Placental epithelial cell (primary cell): ENCODE results near the genes RASSF10, PTH and INSC.

- CAGE, long polyA plus RNA: no peak
These were observed at the start of gene RASSF10 for GRCh38 chr11:13008936-13009783. Gene RASSF10 (plus strand): TSS chr11:13009316.

- CAGE, long polyA plus RNA: no peak
These were observed 1.0 kb downstream of the RASSF10 start for GRCh38 chr11:13009784-13010879.

DNA sequence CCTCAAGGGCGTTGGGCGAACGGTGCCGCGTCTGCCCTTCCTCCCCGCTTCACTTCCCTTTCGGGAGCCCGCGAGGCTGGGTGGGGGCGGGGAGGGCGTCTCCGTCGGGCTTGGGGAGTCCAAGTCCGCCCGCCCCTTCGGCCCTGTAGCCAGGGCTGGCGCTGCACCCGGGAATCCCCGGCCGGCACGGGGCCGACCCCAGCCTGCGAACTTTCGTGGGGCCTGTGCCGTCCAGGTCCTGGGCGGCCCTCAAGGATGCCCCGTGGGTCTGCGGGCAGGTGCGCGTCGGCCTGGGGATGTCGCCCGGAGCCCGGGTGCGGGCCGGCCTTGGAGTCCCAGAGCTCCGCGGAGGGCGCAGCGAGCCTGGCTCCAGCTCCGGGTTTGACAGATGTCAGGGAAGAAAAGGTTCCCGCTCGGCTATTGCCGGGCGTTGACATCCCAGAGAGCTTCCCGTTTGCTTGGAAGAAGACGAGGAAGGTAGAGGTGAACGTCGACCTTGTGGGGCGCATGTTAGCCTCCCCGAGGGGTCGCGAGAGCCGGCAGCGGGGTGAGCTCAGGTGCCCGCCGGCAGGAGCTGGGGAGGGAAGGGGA, 920 bp downstream of the BMAL1 start:
- CAGE, long polyA plus RNA: no peak

DNA sequence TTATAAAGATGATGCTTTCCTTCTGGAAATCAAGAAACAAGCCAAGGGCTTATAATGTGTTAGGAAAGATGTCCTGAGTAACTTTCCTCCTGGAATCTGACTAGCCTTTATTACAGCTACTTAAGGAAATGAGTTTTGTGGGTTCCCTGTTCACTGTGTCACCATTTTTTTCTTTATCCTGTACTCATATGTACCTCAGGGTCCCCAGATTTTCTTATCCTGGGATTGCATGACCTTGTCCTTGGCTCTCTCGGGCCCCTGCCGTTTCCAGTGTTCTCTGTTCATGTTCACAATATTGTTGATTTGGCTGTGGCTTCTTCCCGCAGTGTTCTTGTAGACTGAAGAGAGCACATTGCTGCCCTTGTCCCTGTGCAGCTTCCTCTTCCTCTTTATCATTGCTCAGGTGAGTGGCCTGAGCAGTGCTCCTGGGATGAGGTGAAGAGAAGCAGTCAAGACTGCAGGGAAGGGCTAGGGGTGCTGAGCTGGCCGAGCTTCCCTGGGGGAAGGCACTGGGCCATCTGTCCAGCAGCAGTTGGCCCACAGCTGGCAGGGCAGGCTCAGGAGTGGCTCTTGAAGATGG, 17.1 kb downstream of the BMAL1 start:
- CAGE, long polyA plus RNA: no peak

- CAGE, long polyA plus RNA: no peak
These were observed 73.7 kb downstream of the BMAL1 start for GRCh38 chr11:13350997-13352047.

- CAGE, long polyA plus RNA: no peak
These were observed at the start of gene PTH for GRCh38 chr11:13495793-13496350. Gene PTH (minus strand): TSS chr11:13495997.

GRCh38 chr11:13669665-13669908, 1.1 kb downstream of the FAR1 start:
- CAGE, long polyA plus RNA: no peak

DNA sequence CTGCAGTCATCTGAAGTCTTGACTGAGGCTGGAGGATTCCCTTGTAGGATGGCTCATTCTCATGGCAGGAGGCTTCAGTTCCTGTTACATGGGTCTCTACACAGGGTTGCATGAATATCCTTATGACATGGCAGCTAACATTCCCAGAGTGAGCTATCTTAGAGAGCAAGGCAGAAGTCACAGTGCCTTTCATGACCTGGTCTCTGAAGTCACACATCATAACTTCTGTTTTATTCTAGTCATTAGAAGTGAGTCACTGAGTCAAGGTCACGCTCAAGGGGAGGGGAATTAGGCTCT, 10.3 kb upstream of the SPON1 start:
- CAGE, long polyA plus RNA: no peak

- CAGE, long polyA plus RNA: no peak
These were observed 64.4 kb downstream of the RRAS2 start for GRCh38 chr11:14294380-14295174.

- CAGE, long polyA plus RNA: no peak
These were observed 5.2 kb upstream of the RRAS2 start for GRCh38 chr11:14364029-14364806.

DNA sequence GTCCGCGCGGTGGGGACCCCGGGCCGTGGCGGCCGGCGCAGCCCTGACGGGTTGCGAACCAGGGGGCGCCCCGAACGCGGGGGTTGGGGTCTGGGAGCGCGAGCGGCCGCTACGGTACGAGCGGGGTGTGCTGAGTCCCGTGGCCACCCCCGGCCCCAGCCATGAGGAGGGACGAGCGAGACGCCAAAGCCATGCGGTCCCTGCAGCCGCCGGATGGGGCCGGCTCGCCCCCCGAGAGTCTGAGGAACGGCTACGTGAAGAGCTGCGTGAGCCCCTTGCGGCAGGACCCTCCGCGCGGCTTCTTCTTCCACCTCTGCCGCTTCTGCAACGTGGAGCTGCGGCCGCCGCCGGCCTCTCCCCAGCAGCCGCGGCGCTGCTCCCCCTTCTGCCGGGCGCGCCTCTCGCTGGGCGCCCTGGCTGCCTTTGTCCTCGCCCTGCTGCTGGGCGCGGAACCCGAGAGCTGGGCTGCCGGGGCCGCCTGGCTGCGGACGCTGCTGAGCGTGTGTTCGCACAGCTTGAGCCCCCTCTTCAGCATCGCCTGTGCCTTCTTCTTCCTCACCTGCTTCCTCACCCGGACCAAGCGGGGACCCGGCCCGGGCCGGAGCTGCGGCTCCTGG, 419 bp downstream of the PDE3B start:
- CAGE, long polyA plus RNA: no peak

- CAGE, long polyA plus RNA: no peak
These were observed 3.0 kb upstream of the CYP2R1 start for GRCh38 chr11:14895004-14895414.

DNA sequence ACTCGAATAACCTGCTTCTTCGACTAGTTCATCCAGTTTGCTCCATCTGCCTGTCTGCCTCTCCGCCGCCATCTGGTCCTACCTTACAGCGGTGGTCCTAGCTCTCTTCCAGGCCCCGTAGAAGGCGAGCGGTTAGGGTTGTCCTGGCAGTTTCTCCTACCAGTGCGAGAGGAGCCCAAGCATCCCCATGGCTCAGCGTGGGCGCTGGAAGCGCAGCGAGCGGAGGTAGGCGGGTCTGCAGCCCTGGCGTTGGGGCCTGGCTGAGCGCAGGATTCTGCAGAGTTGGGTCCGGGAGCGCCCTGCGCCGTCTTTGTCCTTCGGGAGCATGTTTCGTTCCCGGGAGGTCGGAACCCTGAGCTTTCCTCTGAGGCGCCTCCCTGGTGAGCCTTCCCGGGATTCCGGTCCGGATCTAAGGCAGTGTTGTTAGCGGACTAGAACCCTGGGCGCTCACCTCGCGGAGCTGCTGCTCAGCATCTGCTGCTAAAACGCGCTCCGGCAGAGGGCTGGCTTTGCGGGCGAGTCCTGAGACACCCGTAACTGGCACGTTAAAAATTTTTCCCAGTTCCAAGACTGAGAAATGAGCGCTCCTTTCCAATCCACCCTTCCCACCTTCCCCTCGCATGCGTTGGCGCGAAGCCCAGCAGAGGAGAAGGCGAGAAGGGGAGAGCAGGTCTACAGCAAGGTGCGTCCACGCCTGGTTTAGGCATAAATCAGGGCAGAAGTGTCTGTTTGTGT, 468 bp downstream of the CALCB start:
- CAGE, long polyA plus RNA: no peak

DNA sequence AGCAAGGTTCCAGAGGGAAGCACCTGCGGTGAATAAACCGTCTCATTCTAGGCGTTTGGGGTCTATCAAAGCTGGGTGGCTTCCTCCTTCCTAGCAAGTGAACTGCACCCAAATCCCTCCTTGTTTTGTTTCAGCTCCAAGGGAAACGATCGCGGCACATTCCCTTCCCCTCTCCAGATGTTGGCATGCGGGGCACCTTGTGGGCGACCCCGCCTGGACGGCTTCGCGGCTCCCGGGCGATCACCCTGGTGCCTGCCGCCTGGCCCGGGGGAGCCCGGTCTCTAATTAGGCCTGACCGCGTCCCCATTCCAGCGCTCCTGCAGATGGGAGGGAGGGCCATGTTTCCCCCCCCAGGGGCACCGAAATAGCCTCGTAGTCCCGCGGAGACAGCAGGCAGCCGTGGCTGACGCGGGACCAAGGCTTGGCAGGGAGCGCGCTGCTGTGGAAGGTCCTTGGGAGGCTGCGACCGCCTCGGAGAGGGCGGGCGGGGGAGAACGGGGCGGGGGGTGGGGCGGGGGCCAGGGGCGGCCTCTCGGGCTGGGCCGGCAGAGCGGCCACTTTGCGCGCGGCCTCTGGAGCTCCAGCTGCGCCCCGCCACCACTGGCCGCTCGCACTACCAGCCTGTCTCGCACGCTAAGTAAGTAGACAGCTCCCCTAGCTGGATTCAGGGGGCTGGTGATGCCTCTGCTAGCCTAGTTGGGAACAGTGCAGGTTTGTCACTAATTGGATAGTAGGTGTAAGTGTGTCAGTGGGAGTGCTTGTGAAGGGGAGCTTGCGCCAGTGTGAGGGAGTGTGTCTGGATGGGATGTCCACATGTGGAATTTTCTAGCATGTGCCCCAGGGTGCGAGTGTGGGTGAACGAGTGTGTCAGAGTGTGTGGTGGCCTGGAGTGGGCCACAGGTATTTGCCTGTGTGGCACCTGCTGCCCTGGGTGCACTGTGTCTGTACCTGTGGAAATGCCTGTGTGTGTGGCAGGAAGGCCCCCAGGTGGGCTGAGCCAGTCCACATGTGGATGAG, at the start of gene INSC:
INSC (plus strand) TSS at position 557 of the 1,017 bp plus-strand sequence.
- CAGE, long polyA plus RNA: no peak

- CAGE, long polyA plus RNA: no peak
These were observed 356.3 kb downstream of the INSC start for GRCh38 chr11:15470962-15471477.

DNA sequence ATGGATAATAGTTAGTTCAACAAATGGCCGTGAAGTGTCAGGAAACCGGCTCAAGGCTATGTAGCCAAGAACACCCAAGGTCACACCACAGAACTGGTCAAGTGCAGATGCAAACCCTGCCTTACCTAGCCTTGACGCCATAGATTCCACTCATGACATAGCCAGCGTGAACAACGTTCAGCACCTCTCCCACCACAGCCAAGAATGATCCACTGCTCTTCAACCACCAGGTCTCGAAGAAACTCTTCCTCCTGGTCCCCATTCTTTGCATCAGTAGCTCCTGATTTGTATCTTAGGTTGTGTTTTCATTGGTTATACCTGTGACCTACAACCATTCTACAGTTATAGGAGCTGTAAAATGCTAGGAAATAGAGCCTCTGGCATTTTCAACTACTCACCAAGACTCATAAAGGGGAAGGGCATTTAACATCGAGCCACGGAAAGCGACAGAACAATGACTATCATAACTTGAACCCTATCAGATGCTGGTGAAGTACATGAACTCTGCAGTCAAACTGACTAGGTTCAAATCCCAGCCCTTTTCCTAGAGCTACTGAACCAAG, 588.2 kb downstream of the SOX6 start:
- CAGE, long polyA plus RNA: no peak

DNA sequence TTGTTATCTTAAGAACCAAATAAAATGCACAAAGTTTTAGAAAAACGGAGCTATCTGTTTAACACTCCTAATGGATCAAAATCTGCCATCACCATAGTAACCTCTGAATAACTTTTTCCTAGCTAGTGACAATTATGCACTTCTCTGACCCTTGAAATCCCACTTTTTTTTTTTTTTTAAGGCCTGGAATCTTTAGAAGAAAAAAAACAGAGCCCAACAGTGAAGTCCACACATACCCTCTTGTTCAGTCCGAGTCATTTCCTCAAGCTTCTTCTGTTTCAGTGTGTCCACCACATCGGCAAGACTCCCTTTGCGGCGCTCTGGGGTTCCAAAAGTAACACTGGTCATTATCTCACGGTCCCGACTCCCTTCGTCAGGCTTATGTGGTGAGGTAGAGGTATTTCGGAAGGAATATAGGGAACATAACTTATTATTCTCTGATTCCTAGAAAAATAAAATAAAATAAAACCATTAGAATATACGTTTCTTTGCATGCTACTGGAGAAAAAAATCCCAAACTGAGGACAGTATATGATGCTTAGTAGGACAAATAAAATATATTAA, 38.1 kb downstream of the SOX6 start:
- CAGE, long polyA plus RNA: no peak

DNA sequence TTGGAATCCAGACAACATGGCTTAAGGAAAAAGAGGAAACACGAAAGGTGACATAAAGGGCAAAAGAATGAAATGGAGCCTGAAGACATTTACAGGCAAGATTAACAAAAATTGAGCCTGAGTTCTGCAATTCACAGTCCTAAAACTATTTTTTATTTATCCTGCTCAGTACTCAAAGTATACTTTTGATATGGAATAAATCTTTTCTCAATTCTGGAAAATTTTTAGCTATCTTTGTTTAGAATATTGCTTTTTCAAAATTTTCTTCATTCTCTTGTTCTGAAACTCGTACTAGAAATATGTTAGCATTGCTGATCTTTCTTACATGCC, 83.1 kb upstream of the C11orf58 start:
- CAGE, long polyA plus RNA: no peak

DNA sequence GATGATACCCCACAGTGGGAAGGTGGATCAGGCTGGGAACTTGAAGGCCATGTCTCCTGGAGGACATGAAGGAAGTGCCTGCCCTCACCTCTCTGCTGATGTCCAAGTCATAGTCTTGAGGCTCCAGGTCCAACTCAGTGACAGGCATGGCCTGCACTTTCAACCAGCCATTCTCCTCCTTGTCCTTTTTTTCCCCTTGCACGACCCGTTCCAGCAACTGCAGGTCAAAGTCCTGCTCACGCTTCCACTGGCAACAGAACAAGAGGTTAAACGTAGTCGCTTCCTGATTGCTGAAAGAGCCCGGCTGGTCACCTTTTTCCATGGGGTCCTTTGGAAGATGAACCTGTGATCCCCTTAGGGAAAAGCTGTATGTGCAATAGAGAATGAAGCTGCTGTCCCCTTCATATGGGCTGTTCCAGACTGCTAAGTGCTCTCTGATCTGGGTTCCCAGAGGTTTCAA, 47.7 kb downstream of the C11orf58 start:
- CAGE, long polyA plus RNA: no peak

DNA sequence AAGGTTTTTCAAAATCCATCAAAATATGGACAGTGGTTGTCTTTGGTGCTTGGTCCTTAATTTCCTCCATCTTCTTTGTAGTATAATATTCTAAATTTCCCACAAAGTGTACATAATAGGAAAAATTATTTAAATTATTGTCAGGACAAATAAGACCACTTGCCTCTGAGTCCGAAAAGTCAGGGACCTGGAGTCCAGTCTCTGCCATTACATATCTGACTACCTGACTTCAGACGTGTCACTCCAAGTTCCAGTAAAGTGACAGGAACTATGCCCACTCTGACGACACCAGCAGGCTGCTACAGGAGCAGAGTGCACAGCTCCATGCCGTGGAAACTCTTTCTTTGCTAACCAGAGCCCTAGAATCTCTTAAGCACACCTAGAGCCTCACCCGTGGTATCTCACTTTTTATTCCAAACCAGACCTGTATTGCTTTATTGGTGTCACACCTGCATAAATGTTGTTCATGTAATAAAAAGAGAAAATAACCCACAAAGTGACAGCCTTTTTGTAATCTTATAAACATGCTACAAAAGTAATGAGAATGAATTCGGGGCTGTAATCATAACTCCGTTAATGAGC, 93.7 kb downstream of the PLEKHA7 start:
- CAGE, long polyA plus RNA: no peak